ENCODE measurements around a stretch of chr13.

- PRO-cap, result no peak
These were observed 25.3 kb downstream of the POMP start for GRCh38 chr13:28684276-28684621.

- PRO-cap, result no peak
These were observed 167.0 kb downstream of the SLC7A1 start for GRCh38 chr13:29428152-29429290.

- PRO-cap, result no peak
These were observed 160.2 kb downstream of the SLC7A1 start for GRCh38 chr13:29435391-29435551.

DNA sequence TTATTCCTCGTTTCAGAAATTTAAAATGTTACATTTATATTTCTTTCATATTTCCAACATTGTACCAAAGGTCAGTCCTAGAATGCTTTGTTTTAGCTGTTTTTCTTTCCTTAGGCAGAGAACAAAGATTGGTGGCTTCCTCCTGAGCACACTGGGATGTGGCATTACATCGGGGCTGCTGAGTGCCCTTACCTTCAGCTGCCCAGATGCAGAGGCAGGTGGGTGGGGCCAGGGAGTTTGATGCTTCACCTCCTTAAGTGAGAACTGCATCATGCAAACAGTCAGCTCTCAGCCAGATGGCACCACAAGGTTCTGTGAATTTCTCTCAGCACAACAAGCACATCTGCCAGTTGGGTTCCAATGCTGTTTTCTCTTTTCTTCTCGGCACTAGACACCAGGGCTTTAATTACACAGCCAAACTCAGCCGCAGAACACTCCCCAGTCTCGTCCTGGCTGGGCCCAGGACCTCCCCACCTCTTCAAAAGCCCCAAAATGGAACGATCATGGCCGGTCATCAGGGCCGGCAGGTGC is 87.4 kb upstream of the UBL3 start:
- PRO-cap, result no peak

DNA sequence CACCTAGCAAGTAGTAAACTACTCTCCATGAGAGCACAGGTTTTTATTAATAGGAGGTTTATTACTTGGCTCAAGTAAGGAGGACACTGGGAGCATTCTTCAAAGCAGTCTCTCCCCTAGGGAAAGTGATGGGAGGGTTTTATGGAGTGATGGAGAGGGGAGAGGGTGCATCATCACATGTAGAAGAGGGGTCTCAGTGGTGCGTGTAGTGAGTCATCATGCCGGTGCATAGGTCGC is 210.7 kb upstream of the UBL3 start:
- PRO-cap, result no peak

- PRO-cap, result unidirectional peak, minus-strand start at chr13:30115072
These were observed 192.9 kb downstream of the KATNAL1 start for GRCh38 chr13:30114003-30115389.

DNA sequence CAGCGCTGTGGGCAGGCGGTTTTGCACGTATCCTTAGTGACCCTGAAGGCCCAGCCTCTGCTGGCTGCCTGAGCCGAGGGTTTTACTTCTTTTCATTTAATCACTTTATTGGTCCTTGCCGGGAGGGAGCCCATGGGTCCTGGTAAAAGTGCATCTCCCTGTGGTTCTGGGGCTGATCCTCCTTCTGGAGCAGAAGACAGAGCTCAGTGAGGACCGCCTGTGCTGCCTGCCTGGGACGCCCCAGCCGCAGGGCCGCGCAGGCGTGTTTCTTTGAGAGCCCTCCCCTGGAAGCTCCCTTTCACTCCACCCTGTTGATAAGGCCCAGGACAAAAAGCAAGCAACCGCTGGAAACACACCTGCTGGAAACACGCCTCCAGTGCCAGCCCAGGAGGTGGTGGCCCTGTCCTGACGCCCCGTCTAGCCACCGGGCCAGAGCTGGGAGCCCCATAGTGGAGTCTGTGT is 173.9 kb downstream of the KATNAL1 start:
- PRO-cap, result no peak

GRCh38 chr13:30313238-30313688 is 5.9 kb upstream of the KATNAL1 start:
- PRO-cap, result no peak

DNA sequence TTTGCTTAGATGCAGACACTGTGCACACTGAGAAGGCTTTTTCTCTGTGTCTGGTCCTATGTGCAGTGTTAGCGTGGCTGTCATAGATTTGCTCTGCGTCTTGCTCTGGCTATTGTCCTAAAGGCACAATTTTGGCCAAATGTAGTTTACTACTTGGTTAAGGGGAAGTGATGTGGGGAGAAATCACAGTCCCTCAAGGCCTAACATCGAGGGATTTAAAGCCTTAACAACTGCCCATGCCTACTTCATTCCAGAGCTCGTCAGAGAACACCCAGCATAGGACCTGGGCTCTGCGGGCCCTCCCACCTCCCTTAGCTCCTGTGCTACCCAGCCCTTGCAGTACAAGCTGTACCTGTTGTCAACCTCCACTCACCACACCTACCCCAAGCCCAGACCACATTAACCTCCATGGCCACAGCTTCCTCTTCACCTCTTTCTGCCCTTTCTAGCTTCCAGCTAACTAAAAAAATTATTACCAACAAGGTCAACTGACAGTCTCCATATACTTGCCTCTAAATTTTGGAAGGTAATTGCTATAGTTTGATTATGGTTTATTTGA is 39.0 kb upstream of the KATNAL1 start:
- PRO-cap, result no peak

DNA sequence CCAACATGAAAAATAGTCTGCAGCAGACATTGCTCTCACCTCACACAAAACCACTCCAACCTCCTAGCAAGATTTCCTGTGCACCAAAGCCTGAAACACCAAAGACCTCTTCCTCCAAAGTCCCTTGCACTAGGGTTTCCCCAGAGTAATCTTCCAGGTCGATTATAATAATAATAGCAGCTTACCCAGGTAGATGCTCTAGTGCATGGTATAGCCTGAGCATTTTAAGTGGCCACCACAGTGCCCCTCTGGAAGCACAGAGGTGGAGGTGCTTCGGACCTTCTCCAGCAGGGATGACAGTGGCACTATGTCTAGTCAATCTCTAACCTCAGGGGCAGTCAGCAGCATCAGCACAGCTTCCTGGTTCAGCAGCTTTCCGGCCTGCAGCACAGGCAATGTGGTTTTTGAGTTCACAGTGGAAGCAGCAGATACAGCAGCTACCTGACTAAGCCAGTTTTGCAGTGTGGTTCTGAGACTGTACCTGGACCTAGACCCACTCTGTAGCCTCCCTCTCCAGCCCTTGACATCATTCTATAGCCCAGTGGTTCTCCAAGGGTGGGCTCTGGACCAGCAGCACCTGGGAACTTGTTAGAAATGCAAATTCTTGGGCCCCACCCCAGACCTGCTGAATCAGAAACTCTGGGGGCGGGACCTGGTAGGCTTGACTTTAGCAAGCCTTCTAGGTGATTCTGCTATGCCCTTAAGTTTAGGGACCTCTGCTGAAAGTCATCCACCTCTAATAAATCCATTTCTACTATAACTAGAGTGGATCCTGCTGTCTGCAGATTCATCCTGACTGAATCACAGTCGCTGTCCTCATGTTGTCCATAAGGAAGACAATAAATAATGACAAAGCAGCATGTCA is 45.4 kb upstream of the UBE2L5 start:
- PRO-cap, result bidirectional peak, plus-strand start at position 395 of the sequence, minus-strand start at position 298 of the sequence

DNA sequence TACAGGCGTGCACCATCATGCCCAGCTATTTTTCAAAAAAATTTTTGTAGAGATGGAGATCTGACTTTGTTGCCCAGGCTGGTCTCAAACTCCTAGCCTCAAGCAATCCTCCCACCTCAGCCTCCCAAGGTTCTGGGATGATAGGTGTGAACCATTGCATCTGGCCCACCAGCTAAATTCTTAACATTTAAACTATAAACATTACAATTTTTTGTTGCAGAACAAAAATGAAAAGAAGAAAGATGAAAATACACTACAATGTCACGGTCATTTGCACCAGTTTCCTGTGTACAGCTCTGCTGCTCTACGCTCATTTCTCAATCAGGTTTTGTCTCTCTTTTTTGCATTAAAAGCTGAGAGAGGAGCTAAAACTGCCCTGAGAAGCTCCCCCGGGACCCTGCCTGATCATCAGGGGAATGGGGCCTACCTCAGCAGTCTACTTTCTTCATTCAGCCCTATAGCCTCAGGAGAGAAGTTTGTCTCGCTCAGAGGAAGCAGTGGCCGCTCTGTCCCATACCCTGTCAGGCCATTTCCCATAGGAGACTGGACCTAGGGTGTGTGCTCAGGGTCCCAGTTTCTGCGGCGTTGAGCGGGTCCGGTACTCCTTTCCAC is 21.5 kb downstream of the UBE2L5 start:
- PRO-cap, result no peak

DNA sequence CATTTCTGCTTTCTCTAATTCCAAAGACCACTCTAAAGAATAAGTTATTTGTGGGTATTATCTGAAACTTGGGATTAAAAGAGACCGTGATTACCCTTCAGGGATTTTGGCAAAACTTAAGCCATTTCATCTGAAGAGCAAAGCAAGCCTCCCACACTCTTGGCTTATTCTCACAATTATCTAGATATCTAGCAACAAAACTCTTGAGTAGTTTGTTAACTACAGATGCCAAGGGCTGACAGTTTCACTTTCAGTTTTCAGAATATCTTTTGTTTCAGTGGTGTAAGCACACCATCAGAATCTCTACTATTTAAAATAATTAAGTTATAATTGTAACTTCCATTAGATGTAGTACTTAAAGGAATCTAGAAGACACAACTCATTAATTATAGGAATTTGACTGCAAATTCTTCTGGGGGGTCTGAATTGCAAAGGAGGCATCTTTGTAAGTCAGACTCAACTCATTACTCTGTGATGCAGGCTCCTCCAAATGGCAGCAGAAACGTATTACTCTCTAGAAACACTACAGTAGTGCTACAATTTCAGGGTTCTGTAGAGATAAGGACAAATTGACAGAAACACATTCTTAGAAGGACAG is 44.9 kb upstream of the USPL1 start:
- PRO-cap, result unidirectional peak, minus-strand start at position 491 of the sequence

DNA sequence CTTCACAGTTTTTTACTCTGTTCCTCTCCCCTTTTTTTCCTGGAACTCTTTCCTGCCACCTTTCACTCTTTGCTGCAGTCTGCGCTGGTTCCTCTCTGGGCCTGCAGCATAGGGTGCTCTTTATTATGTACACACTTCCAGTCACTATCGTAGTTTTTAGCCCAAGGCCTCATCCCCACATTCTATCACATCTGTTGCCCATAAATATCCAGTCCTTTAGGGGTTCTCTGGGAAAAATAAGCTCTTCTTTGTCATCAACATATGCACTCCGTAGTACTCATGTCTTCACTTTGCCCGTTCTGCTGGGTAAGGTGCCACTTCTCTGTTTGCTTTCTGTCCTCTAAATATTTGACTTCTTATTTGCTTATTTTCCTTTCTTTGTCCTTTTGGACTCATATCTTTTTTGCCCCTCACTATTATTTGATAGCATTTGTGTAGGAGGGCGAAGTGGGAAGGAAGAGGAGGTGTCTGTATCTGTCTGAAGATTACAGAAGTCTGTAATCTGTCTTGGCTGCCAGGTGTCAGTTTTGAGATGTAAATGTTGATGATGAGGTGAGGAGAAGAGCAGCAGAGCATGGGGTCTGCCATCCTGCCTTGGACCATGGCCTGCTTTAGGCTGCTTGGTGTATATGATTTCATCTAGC is 30.7 kb downstream of the USPL1 start:
- PRO-cap, result no peak

DNA sequence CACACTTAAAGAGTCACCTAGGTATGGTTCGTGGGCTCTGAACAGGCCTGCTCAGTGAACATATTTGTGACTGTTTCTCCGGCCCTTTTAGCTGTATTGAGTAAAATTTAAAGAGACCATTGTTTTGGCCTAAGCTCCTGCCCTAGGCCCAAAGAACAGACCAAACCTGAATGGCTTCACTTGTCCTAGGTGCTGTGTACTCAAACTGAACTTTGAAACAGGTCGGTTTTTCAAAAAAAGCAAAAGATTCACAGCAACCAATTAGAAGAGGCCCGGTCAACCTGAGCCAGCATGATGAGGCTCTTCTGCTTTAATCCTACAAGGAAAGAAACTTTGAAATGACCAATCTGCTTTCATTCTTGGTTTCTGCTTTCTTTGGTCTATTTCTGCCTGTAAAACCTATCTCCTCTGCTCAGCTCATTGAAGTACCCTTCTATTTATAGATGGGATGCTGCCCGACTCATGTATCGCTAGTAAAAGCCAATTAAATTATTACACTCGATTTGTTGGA is 50.6 kb downstream of the USPL1 start:
- PRO-cap, result no peak

- PRO-cap, result bidirectional peak, plus-strand start at chr13:30744647, minus-strand start at chr13:30744427
These were observed 9.0 kb downstream of the ALOX5AP start for GRCh38 chr13:30744216-30744898.

GRCh38 chr13:30805392-30806235 is 70.3 kb downstream of the ALOX5AP start:
- PRO-cap, result no peak

GRCh38 chr13:30868756-30869220 is 37.3 kb upstream of the MEDAG start:
- PRO-cap, result no peak

GRCh38 chr13:31090971-31091579 is 70.6 kb downstream of the HSPH1 start:
- PRO-cap, result no peak

- PRO-cap, result no peak
These were observed 47.9 kb upstream of the FRY start for GRCh38 chr13:31983580-31984084.

DNA sequence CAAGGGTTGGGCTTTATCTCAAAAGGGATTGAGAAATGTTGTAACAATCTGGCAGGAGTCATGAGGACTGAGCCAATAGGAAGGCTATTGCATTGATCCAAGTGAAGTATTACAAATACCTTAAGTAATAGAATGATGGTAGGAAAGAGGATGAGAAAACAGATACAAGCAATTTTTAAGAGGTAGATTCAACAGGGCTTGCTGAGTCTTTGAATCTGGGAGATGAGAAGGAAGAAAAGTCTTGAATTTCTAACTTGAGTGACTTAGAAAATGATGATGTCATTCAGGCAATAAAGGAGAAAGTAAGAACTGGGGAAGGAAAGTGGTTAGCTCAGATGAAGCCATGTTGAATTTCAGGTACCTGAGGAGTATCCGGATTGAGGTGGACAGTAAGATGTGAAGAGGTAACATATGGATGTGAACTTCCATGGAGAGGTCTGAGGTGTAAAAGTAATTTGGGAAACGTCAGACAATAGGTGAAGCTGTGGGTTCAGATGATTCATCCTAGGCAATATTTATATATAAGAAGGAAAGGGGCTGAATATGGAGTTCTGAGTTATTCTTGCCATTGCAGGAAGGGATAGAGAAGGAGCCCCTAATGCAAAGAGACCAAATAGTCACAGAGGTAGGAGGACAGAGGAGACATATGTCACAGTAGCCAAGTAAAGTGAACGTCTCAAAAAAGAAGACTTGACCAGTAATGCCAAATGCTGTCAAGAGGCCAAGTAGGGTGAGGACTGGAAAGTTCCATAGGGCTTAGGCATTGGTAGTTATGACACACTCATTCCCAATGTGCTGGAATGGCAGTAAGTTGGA is 15.3 kb upstream of the FRY start:
- PRO-cap, result no peak

All from natural killer cell (primary cell).